Pulmonary lymph node (tissue), 1 donor: ENCODE results near the gene PADI6.

DNA sequence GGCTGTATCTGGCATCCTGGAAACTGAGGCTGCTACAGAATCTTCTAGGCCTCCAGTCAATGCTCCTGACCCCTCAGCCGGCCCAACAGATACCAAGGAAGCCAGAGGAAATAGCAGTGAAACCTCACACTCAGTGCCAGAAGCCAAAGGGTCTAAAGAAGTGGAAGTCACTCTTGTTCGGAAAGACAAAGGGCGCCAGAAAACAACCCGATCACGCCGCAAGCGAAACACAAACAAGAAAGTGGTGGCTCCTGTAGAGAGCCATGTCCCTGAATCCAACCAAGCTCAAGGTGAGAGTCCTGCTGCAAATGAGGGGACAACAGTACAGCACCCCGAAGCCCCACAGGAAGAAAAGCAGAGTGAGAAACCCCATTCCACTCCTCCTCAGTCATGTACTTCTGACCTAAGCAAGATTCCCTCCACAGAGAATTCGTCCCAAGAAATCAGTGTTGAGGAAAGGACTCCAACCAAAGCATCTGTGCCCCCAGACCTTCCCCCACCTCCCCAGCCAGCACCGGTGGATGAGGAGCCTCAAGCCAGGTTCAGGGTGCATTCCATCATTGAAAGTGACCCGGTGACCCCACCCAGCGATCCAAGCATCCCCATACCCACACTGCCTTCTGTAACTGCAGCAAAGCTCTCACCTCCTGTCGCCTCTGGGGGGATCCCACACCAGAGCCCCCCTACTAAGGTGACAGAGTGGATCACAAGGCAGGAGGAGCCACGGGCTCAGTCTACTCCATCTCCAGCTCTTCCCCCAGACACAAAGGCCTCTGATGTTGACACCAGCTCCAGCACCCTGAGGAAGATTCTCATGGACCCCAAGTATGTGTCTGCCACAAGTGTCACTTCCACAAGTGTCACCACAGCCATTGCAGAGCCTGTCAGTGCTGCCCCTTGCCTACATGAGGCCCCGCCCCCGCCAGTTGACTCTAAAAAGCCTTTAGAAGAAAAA lies 42.6 kb downstream of the ZBTB17 start:
- PRO-cap: no peak

DNA sequence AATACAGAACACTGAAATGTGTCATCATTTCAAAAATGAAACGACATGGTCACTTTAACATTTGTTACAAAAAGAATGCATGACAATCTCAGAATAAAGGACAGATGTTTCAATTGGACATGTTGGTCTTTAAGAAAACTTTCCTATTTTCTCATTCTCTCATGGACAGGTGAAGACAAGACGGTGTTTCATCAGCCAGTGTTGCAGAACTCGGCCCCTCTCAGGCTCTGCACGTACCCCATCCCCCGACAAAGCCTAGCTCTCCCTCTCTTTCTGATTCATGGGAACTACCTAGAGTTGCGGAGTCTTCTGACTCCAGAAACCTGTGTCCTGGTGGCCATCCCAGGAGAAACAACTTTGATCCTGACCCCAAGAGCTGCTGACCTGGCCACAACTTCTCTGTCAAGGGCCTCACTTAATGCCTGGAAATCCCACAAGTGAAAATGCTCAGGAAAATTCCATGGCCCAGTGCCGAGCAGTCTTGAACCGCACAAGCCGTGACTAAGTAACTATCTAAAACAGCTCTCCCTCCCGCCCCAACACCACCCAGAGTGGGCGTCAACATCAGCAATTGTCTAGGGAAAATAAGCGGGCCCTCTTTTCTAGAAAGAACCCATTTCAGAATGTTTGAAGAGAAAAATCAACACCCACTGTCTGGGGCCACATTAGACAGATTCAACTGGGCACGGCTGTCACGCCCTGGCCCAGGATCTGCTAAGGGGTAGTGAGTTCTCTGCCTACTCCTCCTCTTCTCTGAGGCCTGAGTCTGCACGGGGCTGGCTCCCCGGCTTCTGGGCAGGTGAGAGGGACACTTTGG lies 26.9 kb downstream of the ZBTB17 start:
- PRO-cap: no peak

- PRO-cap: no peak
These were observed 5.0 kb downstream of the CLCNKB start for GRCh38 chr1:16048317-16049201.

DNA sequence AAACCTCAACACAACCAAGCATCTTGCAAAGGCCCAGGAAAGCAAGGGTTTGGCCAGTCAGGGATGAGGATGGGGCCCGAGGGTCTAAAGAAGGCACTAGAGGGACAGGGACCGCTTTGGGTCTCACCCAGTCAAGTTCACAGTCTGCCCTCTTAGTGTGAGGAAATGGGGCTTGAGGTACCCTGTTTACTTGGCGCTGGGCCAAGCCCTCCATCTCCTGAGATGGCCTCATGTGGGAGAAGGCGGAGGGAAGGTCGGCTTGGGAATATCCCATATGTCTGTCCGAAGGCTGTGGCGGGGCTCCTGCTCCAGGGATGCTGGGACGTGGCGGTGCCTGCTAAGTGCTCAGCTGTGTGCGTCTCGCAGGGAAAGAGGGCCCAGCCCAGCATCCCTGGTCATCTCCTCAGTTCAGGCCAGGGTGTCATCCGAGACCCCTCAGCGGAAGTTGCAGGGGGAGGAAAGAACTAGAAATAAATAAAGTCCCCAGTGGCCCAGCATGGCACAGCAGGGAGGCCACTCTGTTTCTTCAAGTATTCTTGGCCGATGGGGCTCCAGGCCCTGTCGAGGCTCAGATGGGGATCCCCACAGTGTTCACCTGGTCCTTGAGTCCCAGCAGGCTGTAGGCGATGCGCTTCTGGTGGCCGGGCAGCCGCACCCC lies 31.1 kb downstream of the EPHA2 start:
- PRO-cap: no peak

DNA sequence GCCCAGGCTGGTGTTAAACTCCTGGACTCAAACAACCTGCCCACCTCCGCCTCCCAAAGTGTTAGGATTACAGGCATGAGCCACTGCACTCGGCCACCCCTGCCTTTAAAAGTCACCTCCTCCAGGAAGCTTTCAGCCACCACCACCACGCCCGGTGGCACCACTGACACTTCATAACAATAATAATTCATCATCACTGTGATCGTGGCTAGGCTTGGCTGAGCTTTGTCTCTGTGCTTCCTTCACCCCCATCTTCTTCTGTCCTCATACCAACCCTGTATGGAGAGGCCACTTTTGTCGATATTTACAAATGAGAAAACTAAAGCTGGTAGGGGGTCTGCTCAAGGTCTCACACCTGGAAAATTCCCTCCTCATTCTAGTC lies 12.8 kb upstream of the EPHA2 start:
- PRO-cap: no peak

- PRO-cap: no peak
These were observed 15.8 kb upstream of the EPHA2 start for GRCh38 chr1:16171625-16172083.

GRCh38 chr1:16207375-16208058 lies 4.9 kb downstream of the ARHGEF19 start:
- PRO-cap: no peak

DNA sequence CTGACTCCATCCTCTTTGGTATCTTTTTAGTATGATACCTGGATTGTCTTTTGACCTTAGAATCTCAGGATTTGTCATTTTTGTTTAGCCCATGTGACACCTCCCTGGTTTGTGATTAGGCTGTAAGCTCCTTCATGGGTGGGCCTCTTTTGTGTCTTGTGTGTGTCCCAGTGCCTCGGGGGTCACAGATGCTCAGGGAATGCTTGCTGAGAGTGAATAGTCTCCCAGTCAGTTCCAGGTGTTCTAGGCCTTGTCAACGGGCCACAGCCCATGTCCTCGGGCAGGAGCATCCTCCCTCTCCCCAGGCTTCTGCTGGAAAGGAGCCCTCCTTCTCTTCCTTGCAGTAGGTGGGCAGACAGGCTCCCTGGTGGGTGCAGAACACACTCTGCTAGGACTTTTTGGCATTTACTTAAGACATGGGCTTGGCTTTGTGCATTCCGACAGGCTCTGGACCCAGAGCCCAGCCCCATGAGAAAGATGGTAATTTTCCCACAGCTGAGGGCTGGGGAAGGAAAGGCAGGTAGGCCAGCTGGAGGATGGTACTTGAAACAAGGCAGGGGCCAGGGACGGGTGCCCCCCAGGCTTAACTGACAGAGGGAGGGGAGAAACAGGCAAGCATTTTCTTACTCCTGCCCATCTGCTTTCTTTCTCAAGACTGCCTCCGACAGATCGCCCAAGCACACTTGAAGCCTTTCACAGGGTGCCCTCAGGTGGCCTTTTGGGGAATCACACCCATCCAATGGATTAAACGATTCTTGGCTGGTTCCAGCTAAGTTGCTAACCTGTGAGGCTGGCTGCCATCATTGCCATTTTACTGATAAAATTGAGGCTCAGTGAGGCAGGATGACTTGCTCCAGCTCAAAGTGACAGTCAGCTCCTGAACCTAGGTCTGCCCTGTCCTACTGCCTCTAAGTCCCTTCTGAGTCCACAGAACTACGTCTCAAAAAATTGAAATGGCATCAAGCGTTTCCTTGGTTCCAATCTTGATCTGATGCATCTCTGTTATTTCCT lies 7.2 kb upstream of the CPLANE2 start:
- PRO-cap: no peak

DNA sequence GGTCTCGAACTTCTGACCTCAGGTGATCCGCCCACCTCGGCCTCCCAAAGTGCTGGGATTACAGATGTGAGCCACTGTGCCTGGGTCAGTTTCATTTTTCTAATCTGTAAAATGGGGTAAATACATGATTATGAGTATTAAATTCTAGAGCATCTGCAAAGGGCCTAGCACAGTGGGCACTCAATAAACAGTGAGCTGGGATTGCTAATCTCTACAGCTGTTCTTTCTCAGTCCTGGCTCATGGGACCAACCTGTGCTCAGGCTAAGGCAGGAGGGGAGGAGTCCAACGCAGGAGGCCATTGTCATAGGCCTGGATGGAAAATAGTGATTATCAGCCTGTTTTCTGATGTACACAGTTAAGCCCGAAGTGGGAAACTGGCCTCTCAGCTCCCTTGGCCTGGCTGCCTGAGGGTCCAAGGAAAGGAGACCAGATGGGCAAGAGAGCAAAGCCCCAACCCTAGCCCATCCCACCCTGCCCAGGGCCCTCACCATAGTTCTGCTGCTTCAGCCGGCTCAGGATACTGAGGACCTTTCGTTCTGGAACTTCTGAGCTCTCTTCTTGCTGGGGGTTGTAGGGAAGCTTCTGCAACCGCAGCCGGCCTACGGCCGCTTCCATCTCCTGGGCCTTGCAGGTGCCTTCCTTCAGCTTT lies 33.3 kb downstream of the SZRD1 start:
- PRO-cap: no peak

DNA sequence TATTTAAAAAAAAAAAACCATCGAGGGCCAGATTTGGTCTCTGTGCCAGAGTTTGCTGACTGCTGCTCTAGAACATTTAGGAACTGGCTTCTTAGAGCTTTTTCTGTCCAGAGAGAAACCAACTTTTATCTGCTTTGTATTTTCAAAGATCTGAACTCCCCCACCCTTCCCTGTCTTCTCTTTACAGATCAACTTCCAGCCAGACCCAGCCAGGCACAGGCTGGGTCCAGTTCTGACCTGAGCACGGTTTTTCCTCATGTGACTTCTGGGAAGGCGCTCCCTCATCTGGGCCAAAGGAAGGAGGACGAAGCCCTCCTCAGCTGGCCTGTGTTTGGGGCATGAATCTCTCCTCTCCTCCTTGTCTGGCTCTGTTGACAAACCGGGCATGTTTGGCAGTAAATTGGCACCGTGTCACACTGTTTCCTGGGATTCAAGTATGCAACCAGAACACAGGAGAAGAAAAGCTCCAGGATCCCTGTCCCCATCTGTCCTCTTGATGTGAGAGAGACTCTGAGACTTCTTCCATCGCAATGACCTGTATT lies 18.2 kb downstream of the NECAP2 start:
- PRO-cap: no peak

DNA sequence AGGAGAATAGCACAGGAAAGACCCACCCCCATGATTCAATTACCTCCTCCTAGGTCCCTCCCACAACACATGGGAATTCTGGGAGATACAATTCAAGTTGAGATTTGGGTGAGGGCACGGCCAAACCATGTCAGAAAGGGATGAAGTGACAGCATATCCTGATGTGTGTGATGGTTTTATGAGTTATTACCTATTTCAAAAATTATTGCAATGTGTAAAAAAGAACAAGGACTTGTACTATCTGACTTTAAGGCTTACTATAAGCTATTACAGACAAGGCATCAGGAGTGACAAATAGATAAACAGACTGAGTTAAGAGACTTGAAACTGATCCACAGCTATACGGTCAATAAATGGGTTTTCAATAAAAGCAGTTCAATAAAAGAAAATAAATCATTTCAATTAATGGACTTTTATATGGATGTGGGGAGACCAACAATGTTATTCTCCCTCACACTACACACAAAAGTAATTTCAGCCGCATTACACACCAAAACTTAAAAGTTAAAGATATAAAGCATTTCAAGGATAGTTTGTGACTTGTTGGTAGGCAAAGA lies 97.3 kb downstream of the NECAP2 start:
- PRO-cap: no peak

DNA sequence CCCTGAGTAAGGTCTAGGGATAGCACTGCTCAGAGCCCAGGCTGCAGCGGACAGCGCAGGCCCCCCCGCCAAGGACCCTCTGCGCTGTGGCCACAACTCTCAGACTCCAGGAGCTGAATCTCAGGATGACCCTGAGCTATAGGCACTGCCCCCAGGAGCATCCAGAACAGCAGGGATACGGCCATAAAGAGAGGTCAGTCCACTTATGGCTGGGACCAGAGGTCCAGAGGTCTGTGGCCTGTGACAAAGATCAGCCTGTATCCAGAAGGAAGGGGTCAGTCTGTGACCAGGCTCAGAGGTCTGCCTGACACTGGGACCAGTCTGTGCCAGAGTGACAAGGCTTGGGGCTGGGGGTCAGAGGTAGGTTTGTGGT lies 186.2 kb downstream of the NECAP2 start:
- PRO-cap: no peak

GRCh38 chr1:16637973-16638800 lies 197.7 kb downstream of the NECAP2 start:
- PRO-cap: no peak

- PRO-cap: no peak
These were observed 203.5 kb downstream of the NECAP2 start for GRCh38 chr1:16643932-16644468.

- PRO-cap: no peak
These were observed 48.5 kb upstream of the CROCC start for GRCh38 chr1:16873259-16873584.

- PRO-cap: no peak
These were observed 25.9 kb downstream of the MFAP2 start for GRCh38 chr1:16954382-16955007.

DNA sequence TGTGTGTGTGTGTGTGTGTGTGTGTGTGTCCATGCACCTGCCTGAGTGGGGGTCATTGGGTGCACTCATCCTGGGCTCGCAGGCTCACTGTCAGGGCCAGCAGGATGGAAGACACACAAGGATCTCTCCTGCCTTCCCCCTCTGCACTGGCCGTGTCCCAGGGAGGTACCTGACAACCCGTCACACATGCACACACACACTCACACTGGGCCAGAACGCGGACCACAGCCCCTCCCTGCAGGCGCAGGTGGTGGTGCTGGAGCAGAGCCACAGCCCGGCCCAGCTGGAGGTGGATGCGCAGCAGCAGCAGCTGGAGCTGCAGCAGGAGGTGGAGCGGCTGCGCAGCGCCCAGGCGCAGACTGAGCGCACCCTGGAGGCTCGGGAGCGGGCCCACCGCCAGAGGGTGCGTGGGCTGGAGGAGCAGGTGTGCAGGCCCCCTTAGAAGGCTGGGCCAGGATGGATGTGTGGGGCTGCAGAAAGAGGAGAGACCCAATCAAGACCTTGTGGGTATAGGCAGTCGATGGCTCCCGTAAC lies 9.1 kb downstream of the MFAP2 start:
- PRO-cap: no peak

DNA sequence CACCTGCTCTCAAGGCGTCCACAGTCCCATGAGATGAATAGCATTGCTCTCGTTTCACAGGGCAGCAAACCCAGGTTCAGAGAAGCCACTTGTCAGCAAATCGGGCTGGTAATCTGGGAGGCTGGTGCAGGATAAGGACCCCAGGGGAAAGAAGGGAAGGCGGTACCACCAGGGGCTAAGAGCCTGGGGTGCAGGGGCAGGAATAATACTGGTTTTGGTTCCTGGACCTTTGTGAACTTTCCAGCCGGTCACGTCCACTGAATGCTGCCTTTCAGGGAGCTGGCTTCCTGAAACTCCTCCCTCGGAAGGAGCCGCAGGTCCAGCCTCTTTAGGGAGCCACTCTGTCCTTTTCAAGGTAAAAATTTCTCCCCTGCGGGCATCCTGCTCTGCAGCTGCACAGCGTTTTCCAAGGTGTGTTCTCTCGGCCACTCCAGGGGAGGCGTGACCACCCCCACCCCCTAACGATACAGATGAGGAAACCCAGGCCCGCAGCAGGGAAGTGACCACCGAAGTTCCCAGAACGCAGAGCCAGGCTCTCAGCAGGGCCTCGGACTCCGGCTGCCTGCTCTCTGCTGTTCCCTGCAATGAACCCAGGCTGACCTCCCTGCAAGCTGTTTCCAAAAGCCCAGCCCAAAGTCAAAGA lies 21.5 kb downstream of the PADI2 start:
- PRO-cap: no peak

GRCh38 chr1:17141816-17142256 lies 22.6 kb upstream of the PADI2 start:
- PRO-cap: no peak

- PRO-cap: no peak
These were observed at the start of gene PADI6 for GRCh38 chr1:17371996-17372336. PADI6 (plus strand) TSS chr1:17372196.